Jurkat, Clone E6-1 (cell line): ENCODE measurements around the gene MFSD10.

- RRBS = no CpG with 5 or more reads among the region's 5 CpGs
These were observed 4.2 kb upstream of the MXD4 start for GRCh38 chr4:2266229-2266468.

DNA sequence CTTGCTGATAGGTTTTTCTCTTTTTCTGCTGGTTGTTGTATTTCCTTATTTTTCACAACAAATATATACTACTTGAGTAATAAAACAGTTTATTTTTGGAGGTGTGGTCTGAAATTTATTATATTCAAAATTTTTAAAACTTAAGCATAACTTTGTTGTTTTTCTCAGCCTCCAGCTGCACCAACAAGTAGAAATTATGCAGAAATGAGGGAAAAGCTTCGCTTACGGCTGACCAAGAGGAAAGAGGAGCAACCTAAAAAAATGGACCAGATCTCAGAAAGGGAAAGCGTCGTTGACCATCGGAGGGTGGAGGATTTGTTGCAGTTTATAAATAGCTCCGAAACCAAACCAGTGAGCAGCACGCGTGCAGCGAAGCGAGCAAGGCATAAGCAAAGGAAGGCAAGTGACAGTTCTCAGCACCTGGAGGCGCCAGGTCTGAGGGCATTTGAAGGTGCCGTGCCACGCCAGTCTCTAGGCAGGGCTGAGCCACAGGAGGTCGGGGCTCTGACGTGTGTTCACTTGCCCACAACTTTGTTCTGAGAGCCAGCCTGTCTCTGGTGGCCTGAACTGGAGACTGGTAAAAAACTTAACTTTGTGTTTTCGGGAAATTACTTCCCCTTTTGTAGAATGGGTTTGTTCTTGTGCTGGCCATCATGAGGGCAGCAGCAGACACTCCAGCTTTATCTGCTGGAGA, 59.8 kb downstream of the TNIP2 start:
- RRBS = no CpG with 5 or more reads among the region's 16 CpGs

GRCh38 chr4:2762411-2763475, 6.6 kb upstream of the TNIP2 start:
- RRBS = no CpG with 5 or more reads among the region's 52 CpGs

DNA sequence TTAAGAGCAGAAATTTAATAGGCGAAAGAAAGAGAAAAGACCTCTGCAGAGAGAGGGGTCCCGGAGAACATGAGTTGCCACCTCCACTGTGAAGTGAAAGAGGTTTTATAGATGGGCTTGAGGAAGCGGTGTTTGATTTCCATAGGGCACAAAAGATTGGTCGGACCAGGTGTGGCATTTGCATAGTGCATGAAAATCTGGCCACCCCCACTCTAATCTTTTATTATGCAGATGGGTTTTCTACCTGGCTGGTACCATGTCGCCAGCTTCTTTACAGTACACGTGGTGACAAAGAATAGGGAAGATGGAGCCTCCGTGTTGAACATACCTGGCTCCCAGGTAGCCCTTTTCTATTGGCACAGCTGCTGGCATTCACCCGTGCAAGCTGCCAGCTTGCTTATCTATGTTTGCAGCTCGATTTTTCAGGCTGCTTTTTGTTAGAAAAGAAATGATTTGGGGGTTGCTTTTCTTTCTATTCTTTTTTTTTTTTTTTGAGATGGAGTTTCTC, 14.3 kb upstream of the SH3BP2 start:
- RRBS = no CpG with 5 or more reads among the region's 9 CpGs

- RRBS = no CpG with 5 or more reads among the region's 21 CpGs
These were observed 5.7 kb upstream of the SH3BP2 start for GRCh38 chr4:2786877-2787812.

DNA sequence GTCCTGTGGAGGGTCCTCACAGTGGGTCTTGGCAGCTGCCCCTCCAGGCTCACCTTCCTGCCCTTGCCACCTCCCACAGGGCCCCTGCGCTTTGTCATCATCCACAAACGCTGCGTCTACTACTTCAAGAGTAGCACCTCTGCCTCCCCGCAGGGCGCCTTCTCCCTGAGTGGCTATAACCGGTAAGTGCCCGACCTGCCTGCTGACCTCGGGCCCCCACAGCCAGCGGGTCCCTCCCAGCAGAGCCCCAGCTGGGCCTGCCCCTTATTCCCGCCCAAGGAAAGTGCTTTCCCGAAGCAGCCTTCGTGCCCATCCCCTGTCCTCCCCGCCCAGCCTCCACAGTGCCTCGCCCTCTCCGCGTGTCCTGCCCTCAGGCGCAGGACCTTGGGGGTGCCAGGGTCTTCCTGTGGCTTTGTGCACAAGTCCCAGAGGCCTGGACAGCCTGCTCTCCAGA, 20.8 kb upstream of the ADD1 start:
- RRBS = no CpG with 5 or more reads among the region's 17 CpGs

- RRBS = 100% methylated on average over 4 of the region's 15 CpGs
These were observed 30.0 kb downstream of the MFSD10 start for GRCh38 chr4:2904495-2905070.

DNA sequence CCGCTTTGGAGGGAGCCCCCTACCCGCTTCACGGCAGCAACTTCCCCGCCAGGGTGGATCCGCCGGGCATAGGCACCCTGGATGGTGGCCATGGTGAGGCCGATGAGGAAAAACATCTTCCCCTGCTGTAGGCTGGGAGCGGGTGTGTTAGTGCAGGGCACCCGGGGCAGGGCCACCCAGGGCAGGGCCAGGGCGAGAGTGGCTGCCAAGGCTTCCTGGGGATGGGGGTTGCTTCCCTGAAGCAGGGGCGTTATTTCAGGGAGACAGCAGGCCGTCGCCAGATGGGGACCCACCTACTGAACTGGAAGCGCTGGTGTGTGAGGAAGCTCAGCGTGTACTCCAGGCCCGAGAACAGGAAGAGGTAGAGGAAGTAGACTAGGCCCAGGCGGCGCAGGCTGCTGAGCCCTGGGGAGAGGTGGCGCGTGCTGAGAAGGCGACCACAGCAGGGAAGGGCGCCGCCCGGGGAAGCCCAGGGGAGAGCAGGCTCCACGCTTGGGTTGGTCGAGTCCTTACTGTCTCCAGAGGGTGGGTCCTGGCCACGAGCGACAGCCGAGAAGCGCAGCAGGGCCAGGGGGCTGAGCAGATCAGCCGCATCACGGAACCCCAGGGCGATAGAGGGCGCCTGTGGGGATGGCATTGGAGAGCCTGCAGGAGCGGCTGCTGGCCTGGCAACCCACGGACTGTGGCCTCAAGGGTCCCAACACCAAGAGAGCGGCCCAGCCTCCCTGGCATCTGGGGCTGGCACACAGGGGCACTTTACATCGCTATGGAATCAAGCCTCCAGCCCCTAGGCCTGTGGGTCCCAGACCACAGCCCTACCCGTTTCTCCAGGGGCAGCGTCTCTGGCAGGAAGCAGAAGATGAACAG, 2.9 kb downstream of the MFSD10 start:
- RRBS = 86% methylated on average over 1 of the region's 40 CpGs

DNA sequence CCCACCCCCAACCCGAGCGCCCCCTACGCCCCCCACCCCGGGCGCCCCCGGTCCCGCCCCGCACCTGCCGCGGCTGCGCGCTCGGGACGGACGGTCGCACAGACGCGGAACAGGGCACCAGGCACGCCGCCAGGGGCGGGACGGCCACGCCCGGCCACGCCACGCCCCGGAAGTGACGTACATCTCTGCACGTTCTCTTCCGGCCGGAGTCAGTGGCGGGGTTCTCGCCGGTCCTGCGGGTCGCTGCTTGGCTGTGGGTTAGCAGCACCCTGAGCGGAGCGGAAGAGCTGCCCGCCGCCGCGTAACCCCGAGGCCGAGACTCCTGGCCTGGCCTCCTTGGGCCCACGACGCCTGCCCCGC, at the start of gene MFSD10:
TSS of gene MFSD10 (minus strand) at position 121 of the 360 bp plus-strand sequence.
- RRBS = 4% methylated on average over 4 of the region's 47 CpGs

GRCh38 chr4:2951084-2951423, 12.2 kb downstream of the NOP14 start:
- RRBS = no CpG with 5 or more reads among the region's 6 CpGs

DNA sequence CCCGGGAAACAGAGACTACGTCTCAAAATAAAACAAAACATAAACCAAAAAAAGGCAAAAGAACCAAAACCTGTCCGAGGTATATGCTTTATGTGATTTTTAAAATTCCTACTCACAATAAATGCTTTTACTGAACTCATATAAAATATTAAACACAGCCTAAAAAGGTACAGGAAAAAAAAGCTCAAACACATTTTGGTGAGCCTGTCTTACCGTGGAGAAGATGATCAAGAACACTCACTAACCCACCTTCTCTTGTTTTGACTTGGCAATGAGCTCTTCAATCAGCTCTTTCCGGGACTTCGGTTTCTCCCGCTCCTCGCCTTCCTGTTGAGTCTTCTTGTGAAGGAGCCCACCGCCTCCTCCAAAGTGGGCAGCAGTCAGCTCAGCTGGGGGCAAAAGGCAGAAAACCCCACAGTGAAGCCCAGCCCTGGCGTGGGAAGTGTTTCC, 9.0 kb downstream of the NOP14 start:
- RRBS = no CpG with 5 or more reads among the region's 10 CpGs

DNA sequence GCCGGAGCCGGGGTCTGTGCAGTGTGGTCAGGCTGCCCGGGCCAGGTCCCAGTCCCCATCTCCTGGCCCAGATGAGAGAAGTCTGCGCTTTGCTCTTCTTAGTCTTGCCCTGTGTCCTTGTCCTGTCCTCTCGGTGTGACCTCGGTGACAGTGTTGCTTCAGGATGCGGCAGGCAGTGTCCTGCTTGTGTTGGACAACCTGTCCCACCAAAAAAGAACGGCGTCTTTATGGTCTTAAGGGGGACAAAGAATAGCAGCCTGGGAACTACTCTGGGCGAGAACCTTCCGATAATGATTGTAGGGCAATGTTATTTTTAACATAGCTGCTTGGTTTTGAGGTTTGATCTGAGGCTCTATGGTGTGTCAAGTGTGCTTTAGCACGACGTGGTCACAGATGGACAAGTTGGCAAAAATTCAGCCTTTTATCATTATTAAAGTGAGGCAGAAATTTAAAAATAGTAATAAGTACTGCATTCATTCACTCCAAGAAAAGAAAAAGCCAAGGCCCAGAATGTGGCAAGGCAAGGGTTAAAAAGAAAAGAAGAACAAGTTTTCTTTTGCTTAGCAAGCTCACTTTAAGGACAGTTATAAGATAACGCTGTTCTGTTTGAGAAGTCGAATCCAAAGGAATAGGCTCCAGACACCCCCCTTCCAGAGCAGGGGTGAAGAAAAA, 1.0 kb downstream of the GRK4 start:
- RRBS = 7% methylated on average over 1 of the region's 15 CpGs

DNA sequence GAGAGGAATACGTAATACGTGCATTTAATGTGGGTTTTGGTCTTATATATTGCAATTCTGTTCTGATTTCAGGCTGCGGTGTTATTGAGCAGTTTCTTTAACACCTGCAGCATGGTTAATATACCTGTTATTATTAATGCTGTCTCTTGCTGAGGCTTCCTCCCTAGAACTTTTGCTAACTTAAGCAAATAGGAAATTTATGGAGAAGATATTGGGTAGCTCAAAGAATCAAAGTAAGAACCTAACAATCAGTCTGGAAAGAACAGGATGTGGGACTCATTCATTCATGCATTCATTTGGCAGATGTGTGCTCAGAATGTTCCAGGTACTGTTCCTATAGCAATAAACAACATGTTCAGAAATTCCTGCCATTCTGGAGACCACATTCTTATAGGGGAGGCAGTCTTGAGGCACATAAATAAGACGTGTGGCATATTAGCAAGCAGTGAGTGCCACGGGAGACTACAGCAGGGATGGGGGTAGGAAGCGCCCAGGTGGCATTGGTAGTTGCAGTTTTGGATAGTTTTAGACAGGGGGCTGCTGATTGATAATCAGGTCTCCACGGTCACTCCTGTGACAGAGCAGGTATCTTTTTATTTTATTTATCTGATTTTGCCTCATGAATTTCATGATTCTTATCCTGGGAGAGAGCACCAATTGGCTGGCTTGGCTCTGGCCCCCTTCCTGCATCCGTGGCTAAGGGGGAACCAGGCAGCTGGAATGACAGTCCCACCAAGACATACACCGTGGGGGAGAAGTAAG, 5.1 kb downstream of the GRK4 start:
- RRBS = no CpG with 5 or more reads among the region's 9 CpGs

DNA sequence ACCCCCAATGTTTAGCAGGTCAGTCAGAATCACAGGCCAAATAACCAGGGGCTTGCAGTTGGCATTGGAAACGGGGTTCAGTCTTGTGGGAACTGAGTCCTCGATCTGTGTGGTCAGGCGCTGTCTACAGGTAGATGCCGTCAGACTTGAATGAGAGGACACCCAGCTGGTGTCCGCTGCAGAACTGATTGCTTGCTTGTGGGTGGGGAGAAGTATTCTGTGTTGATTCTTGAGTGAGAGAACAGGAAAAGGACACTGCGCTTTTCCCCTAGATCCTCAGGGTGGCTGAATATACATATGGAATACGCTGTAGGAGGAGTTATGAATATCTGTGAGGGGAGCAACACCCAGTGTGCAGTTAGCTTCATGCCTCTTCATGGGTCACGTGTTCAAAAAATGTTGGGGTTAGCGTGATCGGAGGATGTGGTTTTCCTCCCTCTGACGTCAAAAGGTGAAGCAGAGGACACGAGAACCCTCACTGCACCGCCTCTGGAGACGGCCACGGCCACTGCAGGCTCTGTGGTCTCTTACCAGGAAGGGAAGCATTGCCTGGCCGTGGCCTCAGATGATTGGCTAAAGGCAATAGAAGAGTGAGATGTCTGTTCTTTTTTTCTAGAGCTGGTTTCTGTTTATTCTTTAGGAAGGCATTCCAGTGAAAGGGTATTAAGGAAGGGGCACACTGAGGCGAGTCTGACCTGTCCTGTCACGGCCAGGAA, 29.1 kb upstream of the HTT start:
- RRBS = no CpG with 5 or more reads among the region's 18 CpGs

DNA sequence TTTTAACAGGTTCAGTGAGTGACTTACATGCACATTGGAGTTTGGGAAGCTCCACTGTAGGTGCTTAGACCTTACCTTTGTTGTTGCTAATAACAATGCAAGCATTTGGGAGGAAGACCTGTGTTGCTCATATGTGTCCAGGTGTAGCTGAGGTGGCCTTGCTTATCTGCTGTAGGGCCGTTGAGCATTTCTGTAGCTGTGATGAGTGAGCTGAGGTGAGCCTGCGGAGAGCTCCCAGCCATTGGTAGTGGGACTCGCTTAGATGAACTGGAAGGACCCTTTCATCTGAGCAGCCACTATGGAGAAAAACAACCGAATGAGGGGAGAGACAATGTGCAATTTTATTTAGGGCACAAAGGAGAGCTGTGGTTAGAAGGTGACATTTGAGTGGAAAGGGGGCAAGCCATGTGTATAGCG, 8.1 kb downstream of the HTT start:
- RRBS = no CpG with 5 or more reads among the region's 5 CpGs

- RRBS = no CpG with 5 or more reads among the region's 17 CpGs
These were observed 35.3 kb upstream of the MSANTD1 start for GRCh38 chr4:3213358-3214265.

- RRBS = no CpG with 5 or more reads among the region's 11 CpGs
These were observed 6.1 kb upstream of the MSANTD1 start for GRCh38 chr4:3242874-3243309.

DNA sequence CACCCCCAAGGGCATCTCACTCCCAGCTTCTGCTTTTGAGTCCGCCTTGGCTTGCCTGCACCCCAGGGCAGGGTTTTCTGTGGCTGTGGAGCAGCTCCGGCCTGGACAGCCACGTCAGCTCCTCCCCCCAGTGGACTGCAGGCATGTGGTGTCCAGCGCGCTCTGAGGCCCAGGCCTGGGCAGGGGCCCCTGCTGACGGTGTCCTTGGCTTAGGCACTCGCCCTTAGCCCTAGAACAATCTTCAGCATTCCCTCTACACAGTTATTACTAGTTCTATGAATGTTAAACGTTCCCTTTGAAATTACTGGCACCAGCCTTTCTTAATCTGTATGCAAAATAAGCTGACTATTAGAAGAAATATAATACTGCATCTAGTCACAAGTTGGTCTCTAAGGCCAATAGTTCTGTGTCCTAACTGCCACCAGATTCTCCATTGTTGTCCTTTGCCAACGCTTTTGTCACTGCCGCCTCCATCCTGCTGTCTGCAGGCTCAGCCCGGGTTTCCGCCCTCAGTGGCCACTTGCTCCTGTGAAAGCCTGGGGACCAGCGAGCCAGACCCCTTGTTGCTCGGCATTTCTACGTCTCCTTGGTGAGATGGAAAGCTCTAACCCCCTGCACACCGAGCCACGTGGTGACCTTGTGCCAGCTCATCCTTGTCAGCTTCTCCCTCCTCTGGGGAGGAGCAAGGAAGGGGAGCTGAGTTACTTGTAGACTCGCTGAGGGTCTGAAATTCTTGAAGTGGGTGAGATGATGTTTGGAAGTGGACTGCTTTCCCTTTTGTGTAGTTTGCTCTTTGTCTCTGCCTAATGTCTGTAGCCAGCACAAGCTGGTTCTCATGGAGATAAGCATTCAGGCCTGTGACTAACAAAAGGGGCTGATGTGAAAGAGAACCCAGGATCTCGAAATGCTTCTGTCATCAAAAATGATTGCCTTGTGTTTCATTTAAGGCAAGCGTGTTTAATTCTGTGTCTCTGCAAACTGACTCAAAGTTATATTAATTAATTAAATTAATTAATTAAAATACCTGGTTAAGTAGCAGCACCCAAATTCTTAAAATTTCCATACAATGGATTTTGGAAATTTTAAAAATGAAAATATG, 29.1 kb downstream of the RGS12 start:
- RRBS = no CpG with 5 or more reads among the region's 20 CpGs

DNA sequence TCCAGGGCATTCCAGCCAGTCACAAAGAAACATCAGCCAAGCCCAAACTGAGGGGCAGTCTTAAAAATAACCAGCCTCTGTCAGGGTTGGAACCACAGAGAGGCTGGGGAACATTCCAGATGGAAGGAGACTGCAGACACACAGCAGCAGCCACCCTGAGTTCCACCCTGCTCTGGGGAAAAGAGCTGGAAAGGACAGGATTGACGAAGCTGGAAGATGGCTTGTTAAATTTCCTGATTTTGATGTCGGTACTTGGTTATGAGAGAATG, 36.5 kb upstream of the HGFAC start:
- RRBS = no CpG with 5 or more reads among the region's 2 CpGs

- RRBS = 100% methylated on average over 1 of the region's 11 CpGs
These were observed 33.5 kb downstream of the DOK7 start for GRCh38 chr4:3496509-3497002.